Smooth muscle cell (in vitro differentiated cells): ENCODE measurements around a stretch of chr2.

- RAMPAGE, long total RNA = no peak
These were observed 26.9 kb downstream of the SDC1 start for GRCh38 chr2:20197893-20198489.

- RAMPAGE, long total RNA = no peak
These were observed 23.2 kb downstream of the SDC1 start for GRCh38 chr2:20201800-20201990.

DNA sequence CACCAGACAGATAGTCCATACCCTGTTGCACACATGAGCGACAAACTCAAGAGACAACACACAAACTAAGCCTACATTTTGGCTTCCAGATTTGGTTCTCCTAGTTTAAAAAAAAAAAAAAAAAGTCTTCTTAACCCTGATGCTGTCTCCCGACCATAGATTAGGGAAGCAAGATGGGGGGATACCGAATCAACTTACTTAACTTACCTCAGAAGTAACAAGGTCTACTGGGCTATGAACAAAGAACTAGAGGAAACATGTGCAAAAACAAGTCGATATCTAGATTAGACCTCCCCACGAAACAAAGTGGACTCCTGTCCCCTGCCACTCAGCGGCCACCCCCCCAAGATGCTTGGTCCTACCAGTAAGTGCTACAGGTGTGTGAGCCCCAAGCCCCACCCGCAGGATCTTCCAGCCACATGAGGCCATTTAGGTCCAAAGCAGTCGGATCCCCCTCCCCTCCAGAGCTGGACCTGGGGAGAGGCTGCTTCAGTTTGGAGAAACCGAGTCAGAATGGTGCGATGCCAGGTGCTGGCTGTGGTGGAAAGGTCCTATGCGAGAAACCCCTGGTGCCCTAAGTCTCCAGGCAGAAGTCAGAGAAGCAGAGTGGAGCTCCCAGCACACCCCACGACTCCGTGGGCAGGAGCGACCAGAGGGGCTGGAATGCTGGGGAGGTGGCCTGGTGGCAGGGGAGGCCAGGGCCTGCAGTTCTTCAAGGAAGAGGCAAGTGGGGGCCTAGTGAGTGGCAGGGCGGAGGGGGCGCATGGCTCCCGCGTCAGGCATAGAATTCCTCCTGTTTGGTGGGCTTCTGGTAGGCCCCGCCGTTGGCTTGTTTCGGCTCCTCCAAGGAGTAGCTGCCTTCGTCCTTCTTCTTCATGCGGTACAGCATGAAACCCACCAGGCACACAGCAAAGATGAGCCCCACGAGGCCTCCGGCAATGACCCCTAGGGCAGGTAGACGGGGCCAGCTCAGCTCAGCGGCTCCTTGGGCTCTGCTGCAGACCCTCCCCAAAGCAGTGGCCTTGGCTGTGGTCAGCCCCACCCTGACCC lies 22.6 kb downstream of the SDC1 start:
- RAMPAGE, long total RNA = no peak

DNA sequence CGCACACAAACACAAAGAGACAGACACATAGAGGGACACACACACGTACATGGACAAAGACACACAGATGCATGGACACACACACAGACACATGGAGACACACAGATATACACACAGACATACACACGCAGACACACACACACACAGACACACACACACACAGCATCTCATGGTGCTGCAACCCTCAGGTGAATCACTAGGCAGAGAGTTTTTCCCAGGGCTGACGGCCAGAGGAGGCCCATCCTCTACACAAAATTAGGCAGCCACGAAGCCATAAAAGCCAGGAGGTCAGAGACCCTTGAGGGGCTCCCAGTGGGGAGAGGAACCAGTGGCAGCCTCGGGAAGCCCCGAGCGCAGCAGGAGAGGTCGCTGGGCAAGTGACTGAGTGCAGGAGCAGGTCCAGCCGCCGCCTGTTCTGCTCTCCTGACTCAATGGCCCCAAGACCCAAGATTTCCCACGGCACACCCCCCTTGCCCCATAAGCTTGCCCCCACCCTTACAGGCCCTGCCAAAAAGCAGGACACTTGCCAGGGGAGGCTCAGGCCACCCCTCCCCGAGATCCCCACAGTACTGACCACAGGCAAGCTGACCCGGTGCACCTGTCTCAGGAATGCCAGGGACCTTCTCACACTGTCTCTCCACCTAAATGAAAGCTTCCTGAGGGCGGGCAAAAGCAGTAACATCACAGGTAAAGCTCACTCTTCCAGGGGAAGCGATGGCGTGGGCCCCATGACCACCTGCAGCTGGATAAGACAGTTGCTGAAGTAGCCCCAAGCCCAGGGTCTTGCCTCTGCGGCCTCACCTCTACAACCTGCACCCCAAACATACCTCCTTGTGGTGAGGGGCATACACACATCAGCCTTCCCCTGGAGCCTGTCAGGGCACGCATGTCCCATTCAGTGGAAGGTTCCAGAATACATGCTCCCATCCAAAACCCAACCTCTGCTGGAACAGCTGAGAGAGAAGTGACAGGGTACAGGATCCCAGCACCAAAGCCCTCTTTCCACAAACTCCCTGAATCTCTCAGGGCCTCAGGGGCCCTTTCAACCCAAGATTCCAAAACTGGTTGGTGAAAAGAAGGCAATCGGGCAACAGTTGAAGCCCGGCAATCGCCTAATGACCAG lies 5.9 kb downstream of the SDC1 start:
- RAMPAGE, long total RNA = no peak

DNA sequence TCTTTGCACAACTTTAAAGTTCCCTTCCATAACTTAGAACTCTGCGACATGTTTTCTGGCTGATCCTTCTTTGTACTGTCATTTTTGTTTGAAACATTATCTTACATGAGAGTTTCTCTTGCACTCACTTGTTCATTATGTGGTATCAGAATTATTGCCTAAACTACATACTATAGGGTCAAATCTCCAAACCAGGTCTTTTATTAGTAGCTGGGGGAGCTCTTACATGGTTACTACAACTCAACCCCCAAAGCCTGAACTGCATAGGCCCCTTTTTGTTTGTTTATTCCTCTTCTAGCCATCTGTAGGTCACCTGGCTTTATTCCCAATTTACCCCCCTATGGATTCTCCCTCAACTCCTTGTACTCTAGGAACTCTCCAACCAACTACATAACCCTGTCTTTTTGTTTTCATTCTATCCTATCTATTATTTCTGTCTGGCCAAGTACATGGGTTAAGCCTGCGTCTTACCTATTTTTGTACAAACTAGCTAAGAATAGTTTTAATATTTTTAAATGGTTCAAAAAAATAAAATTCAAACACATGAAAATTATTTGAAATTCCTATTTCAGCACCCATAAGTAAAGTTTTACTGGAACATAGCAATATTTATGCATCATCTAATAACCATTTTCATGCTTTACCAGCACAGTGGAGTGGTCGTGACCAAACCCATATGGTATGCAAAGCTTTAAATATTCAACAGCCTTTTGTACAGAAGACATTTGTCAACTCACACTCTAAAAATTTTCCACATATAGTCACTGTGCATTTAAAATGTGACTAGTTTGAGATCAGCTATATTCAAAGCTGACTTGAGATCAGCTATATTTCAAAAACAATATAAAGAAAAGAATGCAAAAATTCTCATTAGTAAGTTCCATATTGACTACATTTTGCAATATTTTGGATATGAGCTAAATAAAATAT lies 46.5 kb downstream of the PUM2 start:
- RAMPAGE, long total RNA = no peak

DNA sequence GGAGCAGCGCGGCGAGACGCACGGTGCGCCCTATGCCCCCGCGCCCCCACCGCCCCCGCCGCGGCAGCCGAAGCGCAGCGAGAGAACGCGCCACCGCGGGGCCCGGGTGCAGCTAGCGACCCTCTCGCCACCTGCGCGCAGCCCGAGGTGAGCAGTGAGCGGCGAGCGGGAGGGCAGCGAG lies 259 bp downstream of the RHOB start:
- RAMPAGE, long total RNA = no peak

GRCh38 chr2:20447668-20447981 lies 751 bp downstream of the RHOB start:
- RAMPAGE, long total RNA = no peak

DNA sequence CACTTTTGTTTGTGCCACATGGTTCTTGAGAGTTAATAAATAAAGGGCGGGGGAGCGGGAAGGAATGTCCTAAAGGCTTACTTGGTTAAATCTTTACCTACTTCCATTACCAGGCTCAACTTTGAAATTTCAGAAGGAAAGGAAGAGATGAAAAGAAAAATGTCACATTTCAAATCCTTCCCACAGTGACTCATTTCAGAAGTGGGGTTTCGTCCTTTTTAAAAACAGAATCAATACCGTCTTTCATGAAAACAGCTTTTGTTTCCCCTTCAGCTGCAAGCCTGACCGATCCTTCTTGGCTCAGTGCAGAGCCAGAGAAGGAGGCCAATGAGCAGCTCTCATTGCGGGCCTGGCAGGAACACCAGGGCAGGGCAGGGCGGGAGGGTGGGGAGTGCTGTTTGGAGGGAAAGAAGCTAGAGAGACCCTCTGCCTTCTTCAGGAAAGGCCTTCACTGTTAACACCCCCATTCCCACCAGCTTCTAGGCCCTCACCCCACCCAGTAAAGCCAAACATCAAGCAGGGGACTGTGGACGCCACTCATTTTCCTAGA lies 70.1 kb downstream of the RHOB start:
- RAMPAGE, long total RNA = no peak

- RAMPAGE, long total RNA = no peak
These were observed 91.3 kb downstream of the RHOB start for GRCh38 chr2:20538135-20538555.

GRCh38 chr2:20539178-20539831 lies 92.4 kb downstream of the RHOB start:
- RAMPAGE, long total RNA = no peak

GRCh38 chr2:20540608-20541290 lies 93.9 kb downstream of the RHOB start:
- RAMPAGE, long total RNA = no peak

- RAMPAGE, long total RNA = no peak
These were observed 85.3 kb downstream of the HS1BP3 start for GRCh38 chr2:20565595-20566090.

DNA sequence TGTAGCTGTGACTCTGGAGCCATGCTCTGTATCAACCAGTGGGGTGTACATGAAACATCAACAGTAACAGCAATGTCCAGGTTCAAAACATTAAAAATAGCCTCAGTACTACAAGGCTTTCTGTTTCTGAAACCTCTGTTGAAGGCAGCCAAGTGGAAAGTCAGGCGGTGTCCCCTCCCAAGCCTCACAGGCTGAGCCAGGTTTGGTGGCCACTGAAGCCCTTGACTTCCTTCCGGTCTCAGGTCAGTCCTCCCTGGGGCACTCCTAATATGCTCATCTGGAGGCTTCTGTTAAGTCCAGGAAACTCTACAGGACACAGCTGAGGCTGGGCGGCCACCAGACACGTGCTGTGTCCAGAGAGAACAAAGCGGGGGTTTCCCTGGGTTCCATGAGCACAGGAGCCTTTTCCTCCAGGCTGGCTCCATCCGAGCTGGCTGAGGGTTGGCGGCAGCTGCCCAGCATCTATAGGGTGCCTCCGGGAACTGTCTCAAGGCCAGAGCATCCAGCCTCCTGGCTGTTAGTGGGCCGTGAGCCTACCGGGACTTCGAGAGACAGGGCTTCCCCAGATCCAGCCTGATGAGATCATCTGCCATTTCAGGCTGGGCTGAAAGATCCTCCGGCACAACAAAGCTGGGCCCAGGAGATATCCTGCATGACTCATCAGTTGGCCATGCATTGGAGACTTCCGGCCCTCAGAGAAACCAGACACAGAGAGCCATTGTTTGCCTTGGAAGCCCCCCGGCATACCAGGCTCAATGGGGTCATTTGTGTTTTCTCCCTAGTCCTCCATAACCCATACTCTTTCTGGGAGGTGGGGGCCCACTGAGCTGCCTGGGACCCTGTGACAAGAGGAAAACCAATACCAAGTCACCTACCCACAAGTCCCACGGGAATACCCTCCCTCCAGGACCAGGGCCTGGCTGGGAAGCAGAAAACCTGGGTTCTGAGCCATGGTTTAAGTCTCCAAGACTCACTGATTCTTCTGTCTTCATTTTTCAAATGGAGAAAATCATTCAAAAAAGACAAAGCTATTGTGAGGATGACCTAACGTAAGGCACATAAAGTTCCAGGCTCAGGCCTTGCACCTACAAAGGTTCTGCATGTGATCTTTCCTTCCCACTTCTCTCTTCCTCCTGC lies 71.7 kb downstream of the HS1BP3 start:
- RAMPAGE, long total RNA = no peak

DNA sequence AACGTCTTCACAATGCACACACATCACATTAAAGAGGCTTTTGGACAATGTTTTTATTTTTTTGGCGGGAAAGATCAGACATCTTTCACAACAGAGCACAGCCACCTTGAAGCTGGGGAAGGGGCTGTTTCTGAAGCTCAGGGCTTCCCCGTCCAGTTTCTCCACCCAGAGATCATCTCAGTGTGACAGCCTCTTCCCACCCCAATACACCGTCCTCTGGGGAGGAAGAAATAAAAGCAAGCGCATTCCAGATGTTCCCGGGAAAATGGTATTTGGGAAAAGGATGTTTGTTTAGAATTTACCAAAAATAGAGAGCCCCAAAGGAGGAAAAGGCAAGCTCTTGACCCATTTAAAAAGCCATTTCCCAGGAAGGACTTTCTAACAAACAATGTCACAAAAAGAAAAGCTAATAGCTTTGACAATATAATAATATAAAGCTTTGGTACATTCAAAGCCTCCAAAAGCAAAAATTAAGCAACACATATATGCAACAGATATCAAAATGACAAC lies 64.6 kb downstream of the HS1BP3 start:
- RAMPAGE, long total RNA = no peak

DNA sequence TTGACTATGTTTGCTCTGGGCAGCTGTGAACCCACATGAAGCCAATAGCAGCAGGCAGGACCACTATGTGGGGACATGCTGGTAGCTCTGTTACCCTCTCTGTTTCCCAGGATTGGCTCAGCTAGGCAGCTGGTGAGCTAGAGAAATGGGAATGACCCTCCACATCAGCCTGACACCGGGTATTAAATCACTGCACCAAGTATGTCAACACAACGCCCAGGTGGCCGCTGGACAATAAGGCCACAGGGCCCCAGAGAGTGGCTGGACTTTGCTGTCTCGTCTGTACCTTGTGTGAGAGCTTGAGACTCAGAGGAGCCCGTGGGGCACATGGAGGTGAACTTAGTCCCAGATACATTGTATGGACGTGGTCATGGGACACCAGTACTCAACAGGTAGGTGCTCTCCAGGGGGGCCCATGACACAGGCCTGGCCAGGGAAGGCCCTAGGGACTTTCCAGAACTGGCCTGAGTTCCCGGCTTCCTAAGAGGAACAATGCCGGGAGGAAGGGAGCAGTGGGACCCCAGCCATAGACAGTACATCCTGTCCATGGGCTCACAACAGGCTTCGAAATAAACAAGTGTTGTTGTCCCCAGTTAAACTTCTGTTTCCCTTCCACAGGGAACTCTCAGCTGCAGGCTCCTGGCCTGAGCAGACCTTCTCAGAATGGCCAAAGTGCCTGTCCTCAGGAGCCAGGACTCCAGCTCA lies 35.2 kb downstream of the HS1BP3 start:
- RAMPAGE, long total RNA = no peak

GRCh38 chr2:20622774-20623139 lies 28.1 kb downstream of the HS1BP3 start:
- RAMPAGE, long total RNA = no peak

DNA sequence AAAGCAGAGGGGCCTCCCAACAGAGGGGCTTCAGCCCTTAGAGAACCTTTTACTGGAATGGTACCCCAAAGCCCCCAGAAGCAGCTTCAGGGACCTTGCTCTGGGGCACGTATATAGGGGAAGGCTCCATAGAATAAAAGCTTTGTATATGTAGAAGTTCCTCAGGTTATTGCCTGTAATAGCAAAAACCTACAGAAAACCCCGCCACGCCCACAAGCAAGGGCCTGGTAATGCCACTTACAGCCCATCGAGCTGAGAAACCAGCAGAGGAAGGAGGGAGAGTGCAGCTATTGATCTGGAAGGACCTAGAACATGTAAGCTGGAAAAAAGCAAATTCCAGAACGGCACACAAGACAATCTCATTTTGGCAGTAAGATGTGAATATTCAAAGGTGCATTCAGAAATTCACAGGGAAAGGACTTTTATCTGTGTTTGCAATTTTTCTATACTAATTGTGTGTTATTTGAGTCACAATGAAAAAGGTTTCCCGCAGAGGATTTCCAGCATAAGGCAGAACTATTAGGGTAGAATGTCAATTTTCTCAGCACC lies 15.8 kb downstream of the HS1BP3 start:
- RAMPAGE, long total RNA = no peak

DNA sequence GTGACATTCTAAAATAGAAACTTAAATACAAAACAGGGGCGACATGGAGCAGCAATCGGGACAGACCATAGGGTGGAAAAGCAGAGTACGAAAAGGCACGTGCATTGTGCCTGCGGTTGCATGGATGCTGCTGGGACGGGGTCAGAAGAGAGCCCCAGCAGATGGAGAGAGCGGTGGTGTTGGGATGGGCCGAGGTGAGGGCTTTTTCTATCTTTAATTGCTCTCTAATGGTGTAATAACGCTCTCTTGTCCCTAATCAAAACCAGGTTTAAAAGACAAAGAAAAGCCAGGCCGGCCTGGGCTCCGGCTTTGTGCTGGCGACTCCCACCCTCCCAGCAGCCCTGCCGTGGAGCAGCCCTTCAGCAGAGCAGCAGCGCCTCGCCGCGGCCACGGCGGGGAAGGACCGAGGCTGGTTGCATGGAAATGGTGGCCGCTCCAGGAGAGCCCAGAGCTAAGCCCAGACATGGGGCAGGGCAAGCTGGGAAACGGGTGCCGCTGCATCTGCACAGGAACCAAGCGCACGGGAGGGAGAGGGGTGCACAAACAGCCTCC lies 15.2 kb downstream of the HS1BP3 start:
- RAMPAGE, long total RNA = no peak

- RAMPAGE, long total RNA = no peak
These were observed 9.5 kb downstream of the HS1BP3 start for GRCh38 chr2:20641138-20642099.

DNA sequence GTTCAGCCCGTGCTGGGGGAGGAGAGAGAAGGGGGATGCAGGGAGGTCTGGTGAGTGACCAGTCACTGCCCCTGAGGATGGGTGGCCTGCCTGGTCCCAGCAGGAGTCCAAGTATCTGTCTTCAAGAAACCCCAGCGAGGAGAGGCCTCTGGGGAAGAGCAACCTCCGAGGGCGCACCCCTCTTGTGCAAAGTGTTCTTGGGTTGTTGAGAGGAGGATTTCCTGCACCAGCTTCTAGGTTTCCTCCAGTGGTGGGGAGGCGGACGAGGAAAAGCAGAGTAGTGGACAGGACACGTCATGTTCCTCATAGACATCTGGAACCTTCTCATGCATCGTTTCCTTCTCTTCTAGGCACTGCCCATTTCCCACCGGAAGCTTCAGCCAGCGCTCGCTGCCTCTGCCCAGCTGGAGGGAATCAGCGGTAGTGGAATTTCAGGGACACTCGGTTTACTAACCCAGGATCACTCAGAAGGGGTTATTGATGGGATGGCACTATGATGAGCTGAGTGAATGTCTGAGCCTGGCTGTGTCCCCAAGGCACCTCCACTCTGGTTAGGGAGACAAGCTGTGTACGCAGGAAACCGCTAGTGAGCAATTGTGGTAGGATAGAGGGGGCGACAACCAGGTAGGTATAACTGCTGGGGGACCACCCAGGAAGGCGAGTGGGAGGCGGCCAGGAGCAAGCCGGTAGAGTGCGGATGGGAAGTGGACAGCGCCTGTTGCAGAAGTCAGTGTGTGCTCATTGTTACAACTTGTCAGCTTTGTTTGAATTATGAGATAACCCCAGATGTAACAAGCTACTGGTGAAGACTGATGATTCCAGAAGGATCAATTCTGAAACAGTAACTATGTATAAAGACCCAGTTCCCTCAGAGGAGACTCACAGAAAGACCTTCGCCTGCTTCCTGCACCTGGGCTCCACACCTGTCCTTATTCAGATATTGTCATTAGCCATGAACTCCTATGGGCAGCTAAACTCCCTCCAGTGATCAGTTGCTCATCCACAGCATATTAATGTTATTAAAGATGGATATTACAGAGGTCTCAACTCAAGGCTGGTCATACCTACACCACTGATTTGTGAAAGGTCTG lies 1.0 kb upstream of the APOB start:
- RAMPAGE, long total RNA = no peak